Neutrophil (primary cell): ENCODE measurements around a stretch of chr11.

- PRO-cap, result no peak
Observed at GRCh38 chr11:114159675-114160795, 100.5 kb downstream of the ZBTB16 start.

- PRO-cap, result no peak
Observed at GRCh38 chr11:114165212-114165792, 105.8 kb downstream of the ZBTB16 start.

- PRO-cap, result no peak
Observed at GRCh38 chr11:114178921-114179696, 117.1 kb upstream of the NNMT start.

- PRO-cap, result no peak
Observed at GRCh38 chr11:114190854-114191202, 105.4 kb upstream of the NNMT start.

GRCh38 chr11:114208540-114209051 is 87.6 kb upstream of the NNMT start:
- PRO-cap, result no peak

DNA sequence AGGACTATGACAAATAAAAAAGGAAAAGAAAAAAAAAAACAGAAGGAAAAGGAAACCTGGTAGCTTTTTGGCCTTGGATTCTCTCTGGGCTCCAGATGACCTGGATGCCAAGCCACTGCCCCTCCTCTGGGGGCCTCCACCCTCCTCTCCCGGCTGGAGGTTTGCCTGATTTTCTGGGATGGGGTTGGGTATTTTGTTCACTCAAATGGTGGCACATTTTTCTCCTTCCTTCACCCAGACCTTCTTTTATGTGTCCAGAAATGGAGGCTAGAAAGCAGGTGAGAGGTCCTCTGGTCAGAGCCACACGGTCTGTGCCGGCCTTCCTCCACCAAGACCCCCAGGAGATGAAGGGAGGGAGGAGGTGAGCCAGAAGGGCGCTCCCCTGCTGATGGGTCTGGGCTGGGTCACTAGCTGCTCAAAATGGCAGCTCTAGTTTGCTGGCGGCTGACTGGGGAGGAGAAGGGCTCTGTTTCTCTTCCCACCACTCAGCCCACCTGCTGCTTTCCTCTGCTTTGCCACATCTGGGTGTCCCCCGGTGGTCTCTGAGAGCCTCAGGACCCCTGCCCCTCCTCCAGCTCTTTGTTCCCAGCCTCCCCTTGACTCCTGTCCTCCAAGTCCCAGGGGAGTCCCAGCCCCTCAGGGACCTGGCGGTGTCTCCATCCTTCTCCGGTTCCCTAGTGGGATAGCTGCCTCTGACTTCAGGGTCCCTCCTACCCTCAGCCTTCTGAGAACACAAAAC is 45.4 kb upstream of the NNMT start:
- PRO-cap, result no peak

DNA sequence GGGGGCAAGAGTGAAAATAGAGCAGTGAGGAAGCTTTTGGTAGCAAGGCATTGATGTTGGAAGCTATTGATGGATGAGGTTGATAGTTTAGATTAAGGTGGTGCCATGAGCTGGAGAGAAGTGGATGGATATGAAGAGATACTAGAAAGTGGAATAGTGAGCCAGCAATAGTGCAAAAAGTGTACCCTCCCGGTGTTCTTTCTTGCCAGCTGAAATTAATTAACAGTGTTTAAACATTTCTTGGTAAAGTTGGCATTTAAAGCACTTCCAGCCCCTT is 3.7 kb downstream of the RBM7 start:
- PRO-cap, result no peak

DNA sequence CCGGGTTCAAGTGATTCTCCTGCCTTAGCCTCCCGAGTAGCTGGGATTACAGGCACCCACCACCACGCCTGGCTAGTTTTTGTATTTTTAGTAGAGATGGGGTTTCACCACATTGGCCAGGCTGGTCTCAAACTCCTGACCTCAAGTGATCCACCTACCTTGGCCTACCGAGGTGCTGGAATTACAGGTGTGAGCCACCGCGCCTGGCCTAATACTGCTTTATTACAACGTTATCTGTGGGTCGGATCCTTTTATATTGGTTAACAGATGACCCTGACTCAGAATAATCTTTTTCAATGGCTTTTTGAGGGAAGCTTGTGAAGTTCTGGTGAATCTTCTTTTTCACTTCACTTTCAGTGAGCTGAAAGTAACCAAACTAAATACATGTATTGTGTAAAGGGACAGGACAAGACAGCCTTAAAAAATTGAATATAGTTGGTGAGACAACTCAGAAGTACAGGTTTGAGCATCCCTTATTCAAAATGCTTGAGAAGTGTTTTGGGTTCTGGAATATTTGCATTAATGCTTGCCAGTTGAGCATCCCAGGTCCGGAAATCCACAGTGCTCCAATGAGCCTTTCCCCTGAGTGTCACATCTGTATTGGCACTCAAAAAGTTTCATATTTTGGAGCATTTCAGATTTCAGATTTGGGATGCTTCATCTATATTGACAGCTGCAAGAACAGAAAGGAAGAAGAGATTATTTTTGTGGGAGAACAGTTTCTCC is 9.2 kb downstream of the RBM7 start:
- PRO-cap, result no peak

- PRO-cap, result no peak
Observed at GRCh38 chr11:114440315-114440816, 1.1 kb downstream of the REXO2 start.

DNA sequence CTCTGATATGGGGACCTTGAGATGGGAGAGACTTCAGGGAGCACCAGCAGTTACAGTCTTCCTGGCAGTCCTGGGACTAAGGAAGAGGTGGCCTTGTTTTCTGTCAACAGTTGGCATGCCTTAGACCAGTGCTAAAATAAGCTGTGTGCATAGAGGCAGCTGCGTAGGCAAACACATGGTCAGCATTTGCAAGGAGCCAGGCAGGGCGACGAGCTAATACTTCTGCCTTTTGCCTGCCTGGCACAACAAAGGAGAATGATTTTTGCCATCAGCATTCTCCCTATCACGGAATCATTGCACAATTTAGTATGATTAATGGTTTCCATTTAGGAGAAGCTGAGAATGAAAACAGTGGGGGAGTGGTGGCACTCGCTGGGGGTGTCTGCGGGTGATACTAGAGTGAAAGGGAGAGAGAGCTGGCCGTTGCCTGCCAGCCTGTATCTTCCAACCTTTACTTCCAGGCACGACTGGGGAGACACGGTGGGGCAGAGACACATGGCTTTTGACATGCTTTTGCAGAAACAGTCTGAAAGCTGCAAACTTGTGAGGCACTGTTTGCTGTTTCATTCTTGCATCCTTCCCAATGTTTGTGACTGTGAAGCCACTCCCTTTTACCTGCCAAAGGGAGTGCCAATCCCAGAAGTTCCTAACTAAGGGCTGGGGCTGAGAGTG is 335.9 kb downstream of the CADM1 start:
- PRO-cap, result no peak

GRCh38 chr11:115226439-115227011 is 277.7 kb downstream of the CADM1 start:
- PRO-cap, result no peak

DNA sequence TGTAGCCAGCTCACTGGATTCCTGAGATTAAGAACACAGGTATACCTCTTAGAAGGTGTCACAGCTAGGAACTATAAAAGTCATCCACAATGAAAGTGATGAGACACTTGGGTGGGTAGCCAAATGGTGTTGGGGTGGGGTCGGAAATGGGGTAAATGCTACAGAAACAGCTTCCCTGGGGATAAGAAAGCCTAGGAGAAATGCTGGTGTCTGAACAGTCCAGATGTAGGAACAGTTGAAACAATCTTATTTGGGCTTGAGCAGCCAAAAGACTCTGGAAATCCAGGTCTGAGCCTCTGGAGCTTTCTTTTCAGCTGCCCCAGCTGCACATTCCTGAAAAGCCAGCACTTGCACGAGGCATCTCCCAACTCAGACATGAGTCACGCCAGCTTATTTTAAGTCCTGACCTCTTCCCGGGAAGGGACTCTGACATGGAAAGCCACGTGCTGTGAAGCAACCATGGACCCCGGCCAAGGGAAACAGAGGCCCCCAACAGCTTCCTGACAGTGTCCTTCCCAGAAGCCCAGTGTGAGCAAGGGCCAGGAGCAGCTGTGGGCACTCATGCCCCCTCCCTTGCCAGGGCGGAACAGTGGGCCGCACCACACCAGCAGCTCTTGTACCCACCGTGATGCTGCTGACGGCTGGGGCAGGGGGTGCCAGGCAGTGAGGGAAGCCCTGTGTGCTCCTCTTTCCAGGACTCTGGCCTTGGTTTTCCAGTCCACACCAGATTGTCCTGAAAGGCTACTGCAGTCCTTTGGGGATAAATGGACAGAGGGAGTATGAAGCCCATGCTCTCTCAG is 118.7 kb upstream of the CADM1 start:
- PRO-cap, result no peak

- PRO-cap, result no peak
Observed at GRCh38 chr11:116233570-116234029, 539.2 kb downstream of the BUD13 start.

GRCh38 chr11:116445374-116445933 is 327.3 kb downstream of the BUD13 start:
- PRO-cap, result no peak

DNA sequence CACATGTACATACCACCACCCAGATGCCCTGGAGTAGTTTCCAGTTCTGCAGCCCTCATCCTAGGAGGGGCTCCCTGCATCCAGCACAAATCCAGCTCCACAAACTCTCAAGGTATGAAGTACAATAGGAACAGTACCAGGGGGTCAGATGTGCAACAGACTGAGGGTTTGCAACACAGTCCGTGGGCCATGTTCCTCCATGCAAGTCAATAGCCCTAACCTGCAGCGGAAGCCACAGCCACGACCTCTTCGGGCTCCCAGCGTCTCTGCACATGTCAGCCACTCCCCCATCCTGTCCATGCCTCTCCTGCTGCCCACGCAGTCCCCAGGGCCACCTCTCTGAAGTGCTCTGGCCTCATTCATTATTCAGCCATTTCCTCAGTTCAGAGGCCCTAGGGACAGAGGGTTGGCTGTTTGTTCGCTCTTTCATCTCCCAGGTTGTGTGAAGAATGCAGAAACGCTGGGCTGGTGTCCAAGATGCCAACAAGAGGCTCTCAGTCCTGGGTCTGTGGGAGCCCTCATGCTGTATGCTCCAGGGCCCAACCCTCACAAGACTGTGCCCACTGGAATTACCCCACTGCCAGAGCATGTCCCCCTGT is 209.9 kb downstream of the BUD13 start:
- PRO-cap, result no peak

- PRO-cap, result no peak
Observed at GRCh38 chr11:116778798-116779214, 6.0 kb upstream of the BUD13 start.

GRCh38 chr11:116790019-116790424 is 1.7 kb downstream of the APOA5 start:
- PRO-cap, result no peak

DNA sequence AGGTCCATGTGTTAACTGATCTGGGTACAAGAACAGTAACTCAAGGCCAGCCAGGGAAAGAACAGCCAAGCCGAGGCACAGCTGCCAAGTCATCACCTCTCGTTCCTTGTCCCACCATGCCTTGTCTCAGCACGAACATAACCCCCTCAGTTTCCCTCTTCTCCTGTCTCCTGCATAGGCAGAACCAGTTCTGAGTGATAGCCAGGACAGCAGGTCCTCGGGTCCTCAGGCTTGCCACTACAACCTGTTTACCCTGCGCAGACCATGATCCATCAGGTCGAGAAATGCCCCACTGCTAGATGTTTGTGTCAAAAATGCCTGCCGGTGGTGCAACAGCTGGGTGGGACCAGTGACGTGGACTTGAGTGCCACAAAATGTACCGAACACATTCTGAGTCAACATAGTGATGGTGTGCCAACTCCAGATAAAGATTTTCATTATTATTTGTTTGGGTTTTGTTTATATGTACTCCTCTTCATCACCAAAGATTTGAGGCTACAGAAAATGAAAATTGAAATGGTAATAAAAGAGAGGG is 14.3 kb downstream of the APOA4 start:
- PRO-cap, result no peak

- PRO-cap, result no peak
Observed at GRCh38 chr11:116825311-116825945, 2.3 kb upstream of the APOA4 start.

DNA sequence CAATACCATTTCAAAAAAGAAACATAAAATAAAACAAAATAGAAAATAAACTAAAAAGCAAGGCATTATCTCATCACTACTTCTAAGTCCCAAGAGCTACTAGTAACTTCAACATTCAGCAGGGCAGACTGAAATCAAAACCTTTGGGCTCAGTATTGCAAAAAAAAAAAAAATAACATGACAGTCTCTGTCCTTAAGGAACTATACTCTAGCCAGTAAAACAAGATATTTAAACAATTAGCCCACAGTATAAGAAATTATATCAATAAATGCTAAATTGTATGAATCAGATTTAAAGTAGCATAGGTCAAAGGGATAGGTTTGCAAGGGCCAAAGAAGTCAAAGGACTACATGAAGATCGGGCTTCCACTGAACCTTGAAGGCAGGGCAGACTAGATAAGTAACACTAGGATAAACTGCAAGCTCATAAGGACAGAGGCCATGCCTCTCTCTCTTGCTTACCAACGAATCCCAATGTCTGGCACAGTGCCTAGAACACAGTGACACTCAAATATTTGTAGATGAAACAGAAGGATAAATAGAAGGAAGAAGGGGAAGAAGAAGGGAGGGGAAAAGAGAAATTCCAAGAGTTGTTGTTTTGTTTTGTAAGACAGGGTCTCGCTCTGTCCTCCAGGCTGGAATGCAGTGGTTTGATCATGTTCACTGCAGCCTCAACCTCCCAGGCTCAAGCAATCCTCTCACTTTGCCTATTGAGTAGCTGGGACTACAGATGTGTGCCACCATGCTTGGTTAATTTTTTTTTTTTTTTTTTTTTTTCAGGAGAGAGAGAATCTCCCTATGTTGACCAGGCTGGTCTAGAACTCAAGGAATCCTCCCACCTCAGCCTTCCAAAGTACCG is 27.0 kb downstream of the SIK3 start:
- PRO-cap, result no peak